Occipital lobe (tissue), 2 donors: ENCODE data around the gene CDYL2.

DNA sequence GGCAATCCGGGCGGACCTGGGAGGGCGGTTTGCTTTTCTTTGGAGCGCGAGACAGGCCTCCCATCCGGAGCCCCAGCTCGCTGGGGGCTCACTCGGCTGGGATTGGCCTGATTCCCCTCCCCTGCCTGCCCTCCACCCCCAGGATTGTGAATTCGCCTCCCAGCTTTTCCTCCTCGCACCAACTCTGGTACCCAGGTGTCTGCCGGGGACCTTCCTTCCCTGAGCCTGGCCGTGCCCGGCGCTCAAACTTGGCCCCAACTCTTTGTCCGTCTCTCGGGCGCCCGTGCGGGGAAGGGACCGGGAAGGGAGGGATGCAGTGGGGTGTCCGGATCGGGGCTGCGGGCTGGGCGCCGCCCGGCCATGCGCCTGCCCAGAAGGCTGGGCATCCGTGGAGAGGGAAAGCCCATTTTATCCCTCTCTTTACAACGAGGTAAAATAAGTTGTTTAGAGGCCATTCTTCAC, 518 bp upstream of the MAF start:
- RAMPAGE, long total RNA, result no peak

DNA sequence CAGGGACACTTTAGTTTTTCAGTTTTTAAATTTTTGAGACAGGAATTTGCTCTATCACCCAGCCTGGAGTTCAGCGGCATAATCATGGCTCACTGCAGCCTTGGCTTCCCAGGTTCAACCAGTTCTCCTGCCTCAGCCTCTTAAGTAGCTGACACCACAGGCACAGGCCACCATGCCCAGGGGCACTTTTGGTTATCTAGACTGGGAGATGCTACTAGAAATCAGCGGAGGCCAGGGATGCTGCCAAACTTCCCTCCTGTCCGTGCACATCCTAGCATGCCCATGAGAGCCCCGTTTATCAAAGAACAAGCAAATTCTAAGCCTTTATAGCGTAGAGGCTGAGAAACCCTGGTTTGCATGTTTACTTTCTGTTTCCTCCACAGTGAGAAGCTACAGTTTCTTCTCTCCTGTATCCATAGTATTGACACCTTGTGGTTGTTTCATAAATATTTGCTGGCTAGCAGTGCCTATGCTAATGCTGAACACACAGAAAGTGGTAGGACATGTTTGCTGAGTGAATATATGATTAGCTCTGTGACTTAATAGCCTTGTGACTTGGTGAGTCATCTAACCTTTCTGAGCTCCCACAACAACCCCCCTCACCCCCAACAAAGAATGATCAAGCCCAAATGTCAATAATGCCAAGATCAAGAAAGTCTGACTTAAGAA, 39.2 kb upstream of the MAF start:
- RAMPAGE, long total RNA, result no peak

GRCh38 chr16:80804488-80804784, at the start of gene CDYL2:
CDYL2 (minus strand) TSS chr16:80804598.
- RAMPAGE, long total RNA, result no peak

GRCh38 chr16:80806805-80807535, 2.6 kb upstream of the CDYL2 start:
- RAMPAGE, long total RNA, result no peak

- RAMPAGE, long total RNA, result no peak
Observed at GRCh38 chr16:81041169-81041798, 5.6 kb downstream of the ATMIN start.

GRCh38 chr16:81061162-81061726, 15.8 kb downstream of the C16orf46 start:
- RAMPAGE, long total RNA, result no peak

DNA sequence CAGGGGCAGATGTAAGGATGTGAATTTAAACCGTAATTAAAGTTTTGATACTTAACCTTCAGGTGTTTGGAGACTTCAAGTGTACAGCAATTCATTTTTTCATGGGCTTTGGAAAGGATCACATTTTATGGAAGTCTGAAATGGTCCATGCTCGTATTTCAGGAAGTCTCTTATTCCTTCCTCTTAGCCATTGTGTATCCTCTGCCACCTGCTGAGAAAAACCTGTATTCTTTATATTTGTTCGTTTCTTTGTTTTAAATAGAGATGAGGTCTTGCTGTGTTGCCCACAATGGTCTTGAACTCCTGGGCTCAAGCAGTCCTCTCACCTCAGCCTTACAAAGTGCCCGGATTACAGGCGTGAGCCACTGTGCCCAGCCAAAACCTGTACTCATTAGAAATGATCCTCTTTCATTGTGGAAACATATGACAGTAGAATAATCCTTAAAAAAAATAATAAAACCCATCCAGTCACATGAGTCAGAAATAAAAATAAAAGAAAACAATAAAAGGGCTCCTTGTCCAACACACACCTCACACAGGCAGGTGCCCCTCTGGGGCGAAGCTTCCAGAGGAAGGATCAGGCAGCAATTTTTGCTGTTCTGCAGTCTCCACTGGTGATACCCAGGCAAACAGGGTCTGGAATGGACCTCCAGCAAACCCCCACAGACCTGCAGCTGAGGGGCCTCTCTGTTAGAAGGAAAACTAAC, 25.3 kb downstream of the GAN start:
- RAMPAGE, long total RNA, result no peak

DNA sequence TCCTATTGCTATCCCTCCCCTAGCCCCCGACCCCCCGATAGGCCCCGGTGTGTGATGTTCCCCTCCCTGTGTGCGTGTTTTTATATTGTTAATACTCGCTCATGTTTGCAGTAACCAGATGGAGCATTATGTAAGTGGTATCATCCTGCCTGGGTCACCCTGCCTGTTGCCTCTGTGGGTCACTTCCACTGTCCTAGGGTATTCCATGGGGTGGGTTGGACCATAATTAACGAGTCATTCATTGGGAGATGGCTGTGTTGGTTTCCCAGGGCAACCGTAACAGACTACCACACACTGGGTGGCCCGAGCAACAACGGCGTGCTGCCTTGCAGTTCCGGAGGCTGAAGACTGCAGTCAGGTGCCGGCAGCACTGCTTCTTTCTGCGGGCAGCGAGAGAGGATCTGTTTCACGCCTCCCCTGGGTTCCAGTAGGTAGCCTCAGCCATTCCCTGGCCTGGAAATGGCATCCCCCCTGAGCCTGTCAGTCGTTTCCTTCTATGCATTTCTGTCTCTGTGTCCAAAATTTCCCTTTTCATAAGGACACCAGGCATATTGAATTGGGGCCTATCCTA, 28.9 kb upstream of the CMIP start:
- RAMPAGE, long total RNA, result no peak

GRCh38 chr16:81443432-81444066, 1.1 kb upstream of the CMIP start:
- RAMPAGE, long total RNA, result no peak

GRCh38 chr16:81447243-81448348, 3.0 kb downstream of the CMIP start:
- RAMPAGE, long total RNA, result no peak

- RAMPAGE, long total RNA, result no peak
Observed at GRCh38 chr16:81448349-81449126, 3.9 kb downstream of the CMIP start.

- RAMPAGE, long total RNA, result no peak
Observed at GRCh38 chr16:81482652-81483190, 38.1 kb downstream of the CMIP start.

GRCh38 chr16:81532439-81533165, 88.0 kb downstream of the CMIP start:
- RAMPAGE, long total RNA, result no peak

GRCh38 chr16:81708010-81708440, 71.1 kb upstream of the PLCG2 start:
- RAMPAGE, long total RNA, result no peak

- RAMPAGE, long total RNA, result no peak
Observed at GRCh38 chr16:81863496-81864521, 84.7 kb downstream of the PLCG2 start.

GRCh38 chr16:82481208-82481418, 145.7 kb upstream of the CDH13 start:
- RAMPAGE, long total RNA, result no peak

DNA sequence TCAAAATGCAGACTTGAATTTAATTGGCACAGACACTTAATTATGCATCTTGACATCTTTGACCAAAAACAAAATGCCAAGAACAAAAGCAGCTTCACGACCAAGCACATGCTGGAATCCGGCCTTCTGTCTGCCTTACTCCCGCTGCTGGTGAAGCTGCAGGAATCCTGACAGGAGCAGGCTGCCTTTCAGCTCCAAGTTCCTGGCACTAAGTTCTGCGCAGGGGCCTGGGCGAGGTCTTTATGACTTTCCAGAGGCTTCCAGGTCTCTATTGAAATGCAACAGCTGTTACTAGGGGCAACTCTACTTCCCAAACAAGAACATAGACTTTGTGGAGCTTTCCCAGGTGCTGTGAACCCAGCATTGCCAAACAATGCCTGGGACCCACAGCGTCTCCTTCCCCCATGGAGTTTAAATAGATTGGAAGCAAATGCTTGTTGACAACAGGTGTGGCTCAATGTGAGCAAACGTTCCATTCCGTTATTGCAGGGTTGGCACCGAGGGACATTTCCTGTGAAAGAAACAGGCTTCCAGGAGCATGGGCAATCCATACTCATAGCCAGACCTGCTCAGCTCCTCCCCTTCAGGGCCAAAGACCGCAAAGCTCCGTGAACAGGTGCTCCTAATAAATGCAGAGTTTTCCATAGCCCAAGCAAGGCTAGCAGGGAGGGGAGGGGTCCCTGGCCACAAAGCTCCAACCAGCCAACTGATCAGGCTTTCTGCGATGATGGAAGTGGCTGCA, 156.0 kb downstream of the CDH13 start:
- RAMPAGE, long total RNA, result no peak

DNA sequence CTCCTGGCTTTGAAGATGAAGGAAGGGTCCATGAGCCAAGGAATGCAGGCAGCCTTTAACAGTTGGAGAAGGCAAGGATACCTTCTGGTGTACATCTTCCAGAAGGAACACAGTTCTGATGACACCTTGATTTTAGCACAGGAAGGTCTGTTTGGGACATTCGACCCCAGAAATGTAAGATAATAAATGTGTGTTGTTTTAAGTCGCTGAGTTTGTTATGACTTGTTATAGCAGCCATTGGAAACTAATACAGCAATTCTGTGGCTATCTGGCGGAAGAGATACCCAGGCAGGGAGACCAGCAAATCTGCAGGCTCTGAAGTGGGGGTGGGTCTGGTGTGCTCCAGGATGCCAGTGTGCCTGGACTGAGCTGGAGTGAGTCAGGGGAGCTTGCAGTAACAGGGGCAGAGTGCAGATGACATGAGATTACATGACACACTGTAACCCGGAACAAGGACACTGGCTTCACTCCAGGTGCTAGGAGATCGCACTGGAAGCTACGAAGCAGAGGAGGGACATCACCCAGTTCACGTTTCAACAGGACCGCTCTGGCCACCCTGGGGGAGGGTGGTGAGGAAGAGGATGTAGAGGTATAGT, 475.4 kb downstream of the CDH13 start:
- RAMPAGE, long total RNA, result no peak

GRCh38 chr16:83939094-83939819, 13.8 kb upstream of the OSGIN1 start:
- RAMPAGE, long total RNA, result no peak

- RAMPAGE, long total RNA, result no peak
Observed at GRCh38 chr16:83946523-83947342, 6.3 kb upstream of the OSGIN1 start.